HepG2 (cell line): ENCODE measurements around the gene BOD1L2.

DNA sequence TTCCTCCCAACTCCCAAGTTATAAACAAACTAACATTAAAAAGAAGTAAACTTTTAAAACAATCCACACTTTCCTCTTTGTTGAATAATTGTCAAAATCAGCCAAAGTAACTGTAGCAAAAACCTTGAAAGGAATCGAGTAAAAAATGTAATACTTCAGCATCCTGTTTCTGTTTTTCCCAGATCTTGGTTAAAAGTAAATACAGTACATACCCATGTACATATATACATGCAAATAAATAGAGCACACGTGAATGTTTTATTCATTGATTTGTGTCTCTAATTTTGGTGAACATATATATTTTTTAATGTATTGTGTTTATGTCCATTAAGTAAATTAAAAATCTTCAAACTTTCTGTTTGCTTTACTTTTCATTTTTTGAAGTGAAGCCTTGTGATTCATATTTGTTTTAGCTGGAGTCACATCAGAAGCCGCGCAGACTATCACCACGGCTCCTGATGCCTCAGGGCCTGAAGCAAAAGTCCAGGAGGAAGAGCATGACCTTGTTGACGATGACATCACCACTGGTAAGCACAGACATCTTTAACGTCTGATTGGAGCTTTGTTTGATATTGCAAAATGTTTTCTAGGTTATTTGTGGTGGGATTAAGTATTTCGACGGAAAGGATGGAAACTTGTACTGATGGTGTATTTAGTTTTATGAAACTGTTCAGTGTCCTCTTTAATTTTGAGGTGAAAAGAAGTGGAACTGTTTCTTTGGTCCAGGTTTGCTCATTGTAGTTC, 164.6 kb downstream of the WDR7 start:
- RRBS, 2 experiments: no CpG with 5 or more reads among the region's 9 CpGs
CAGE:
- cytosol, long polyA minus RNA: no peak
- cytosol, long polyA plus RNA: no peak
- long polyA plus RNA: no peak
- nucleus, long polyA minus RNA: no peak
- nucleus, long polyA plus RNA: no peak

DNA sequence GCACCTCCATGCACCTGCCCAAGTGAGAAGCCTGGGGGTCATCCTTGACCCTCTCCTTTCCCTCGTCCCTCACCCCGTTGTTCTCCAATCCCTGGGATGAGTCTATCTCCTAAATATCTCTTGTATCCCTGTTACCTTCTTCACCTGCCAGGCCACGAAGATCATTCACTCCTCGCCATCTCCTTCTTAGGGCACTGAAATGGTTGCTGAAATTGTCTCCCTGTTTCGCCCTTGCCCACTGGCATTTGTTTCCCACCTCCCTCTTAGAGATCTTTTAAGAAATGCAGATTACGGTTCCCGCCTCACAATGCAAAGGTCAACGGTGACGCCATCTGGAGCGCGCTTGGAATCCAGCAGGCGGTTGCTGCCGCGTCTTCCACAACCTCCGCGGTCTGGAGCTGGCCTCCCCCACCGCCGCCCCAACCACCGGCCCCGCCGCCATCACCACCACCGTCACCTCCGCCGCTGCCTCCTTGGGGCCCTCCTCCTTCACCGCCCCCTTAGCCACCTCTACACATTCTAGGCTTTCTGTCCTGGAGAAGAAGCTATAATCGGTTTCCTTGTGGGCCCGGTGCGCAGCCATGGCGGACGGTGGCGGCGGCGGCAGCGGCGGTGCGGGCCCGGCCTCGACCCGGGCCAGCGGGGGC, at the start of gene BOD1L2:
Gene BOD1L2, plus strand, starts transcription at position 356 of the 647 bp plus-strand sequence.
- RRBS, 2 experiments: 83 to 87% methylated on average over 8 of the region's 40 CpGs
CAGE:
- cytosol, long polyA minus RNA: no peak
- cytosol, long polyA plus RNA: no peak
- long polyA plus RNA: no peak
- nucleus, long polyA minus RNA: no peak
- nucleus, long polyA plus RNA: no peak

DNA sequence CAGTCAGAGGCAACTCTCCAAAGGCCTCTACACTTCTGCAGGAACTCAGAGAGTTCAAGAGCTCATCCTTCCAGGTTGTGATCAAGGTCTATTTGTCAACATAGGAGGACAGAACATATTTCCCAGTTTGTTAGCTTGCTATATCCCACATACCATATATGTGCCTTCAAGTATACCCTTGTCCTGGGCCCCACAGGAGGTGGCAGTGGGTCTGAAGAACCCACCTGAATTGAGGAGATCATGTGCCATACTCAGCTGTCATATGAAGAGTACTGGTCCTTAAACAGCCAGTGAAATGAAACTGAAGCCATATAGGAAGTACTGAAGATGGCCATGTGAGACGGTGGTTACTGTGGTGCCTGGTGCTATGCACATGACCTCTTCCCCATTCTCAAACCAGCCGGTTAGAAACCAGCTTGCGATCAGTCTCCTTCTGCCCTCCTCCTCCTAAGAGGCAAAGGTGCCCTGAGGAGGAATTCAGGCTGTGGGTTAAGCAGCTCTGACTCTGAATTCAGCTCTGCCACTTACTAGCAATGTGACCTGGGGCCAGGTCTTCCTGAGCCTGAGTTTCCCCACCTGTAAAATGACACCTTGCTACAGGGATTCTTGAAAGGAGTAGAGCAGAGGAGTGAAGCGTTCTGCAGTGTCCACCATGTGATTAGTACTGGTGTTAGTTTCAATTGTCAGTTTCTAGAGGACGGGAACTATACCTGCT, 5.3 kb downstream of the FECH start:
- RRBS, 2 experiments: no CpG with 5 or more reads among the region's 5 CpGs
CAGE:
- cytosol, long polyA minus RNA: no peak
- cytosol, long polyA plus RNA: no peak
- long polyA plus RNA: no peak
- nucleus, long polyA minus RNA: no peak
- nucleus, long polyA plus RNA: no peak

DNA sequence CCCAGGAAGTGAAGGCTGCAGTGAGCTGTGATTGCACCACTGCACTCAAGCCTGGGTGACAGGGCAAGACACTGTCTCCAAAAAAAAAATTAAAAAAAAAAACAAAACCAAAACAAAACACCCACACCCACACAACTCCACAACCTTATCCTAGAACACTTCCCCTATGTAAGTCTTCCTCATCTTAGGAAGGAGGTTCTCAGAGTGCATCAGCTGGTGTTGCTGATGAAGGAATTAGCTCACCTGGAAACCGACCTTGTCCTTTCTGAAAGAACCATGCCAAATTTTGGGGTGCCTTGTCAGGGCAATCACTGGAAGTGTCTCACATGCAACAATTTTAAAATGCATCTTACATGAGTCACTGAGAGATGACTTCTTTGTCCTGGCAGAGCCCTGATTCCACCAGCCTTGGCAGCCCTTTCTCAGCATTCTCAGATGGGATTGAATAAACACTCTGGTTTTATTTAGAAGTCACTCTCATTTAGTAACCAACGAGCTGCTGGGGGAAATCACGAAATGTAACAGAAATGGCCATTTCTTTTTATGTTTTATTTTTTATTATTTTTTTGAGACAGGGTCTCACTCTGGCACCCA, 3.7 kb upstream of the ATP8B1 start:
- RRBS, 2 experiments: no CpG with 5 or more reads among the region's 3 CpGs
CAGE:
- cytosol, long polyA minus RNA: no peak
- cytosol, long polyA plus RNA: no peak
- long polyA plus RNA: no peak
- nucleus, long polyA minus RNA: no peak
- nucleus, long polyA plus RNA: no peak

DNA sequence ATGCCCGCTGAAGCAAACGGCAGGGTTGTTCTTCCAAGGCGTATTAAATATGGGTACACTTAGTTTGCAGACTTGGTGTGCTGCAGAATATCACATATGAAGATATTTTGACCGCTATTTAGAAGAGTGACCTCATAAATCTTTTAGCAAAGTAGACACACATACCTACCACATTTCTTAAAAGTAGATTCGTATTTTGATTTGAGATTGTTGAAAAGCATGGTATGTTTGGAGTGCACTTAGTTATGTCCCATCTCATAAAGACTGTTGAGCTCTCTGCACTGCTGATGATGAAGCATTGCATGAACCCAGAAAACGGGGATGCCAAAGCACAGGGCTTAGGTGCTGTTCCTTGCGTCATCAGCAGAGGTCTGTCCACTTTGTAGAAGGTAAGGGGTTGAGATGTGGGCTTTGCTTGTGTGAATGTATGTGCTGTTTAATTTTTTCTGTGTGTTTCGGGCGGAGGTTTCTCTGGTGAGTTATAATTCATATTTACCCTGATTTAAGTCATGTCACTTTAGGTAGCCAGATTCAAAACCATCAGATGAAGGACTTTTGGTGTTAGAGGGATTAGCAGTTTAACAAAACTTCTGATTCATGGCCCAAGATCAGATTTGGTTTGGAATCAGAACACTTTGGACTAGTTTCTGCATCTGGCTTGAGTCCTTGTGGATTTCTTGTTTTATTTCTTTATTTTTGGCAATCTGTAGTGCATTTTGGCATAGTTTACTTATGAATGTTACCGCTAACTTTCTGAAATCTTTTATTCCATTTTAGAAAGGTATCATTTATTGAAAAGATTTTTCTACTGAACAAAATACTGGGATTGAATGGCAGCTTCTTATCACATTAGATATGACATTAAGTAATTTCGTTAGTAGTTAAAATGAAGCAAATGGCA, 3.3 kb downstream of the NEDD4L start:
- RRBS, 2 experiments: no CpG with 5 or more reads among the region's 11 CpGs
CAGE:
- cytosol, long polyA minus RNA: start-site peak on the plus strand centred at position 391 of the sequence, 59 bp wide, 26 reads; start-site peak on the plus strand centred at position 709 of the sequence, 80 bp wide, 19 reads
- cytosol, long polyA plus RNA: no peak
- long polyA plus RNA: start-site peak on the plus strand centred at position 416 of the sequence, 33 bp wide, 52 and 72 reads in 2 replicates
- nucleus, long polyA minus RNA: start-site peak on the plus strand centred at position 105 of the sequence, 27 bp wide, 26 reads; start-site peak on the plus strand centred at position 197 of the sequence, 55 bp wide, 34 reads; start-site peak on the plus strand centred at position 483 of the sequence, 17 bp wide, 26 reads; start-site peak on the plus strand centred at position 782 of the sequence, 214 bp wide, 113 reads
- nucleus, long polyA plus RNA: no peak

DNA sequence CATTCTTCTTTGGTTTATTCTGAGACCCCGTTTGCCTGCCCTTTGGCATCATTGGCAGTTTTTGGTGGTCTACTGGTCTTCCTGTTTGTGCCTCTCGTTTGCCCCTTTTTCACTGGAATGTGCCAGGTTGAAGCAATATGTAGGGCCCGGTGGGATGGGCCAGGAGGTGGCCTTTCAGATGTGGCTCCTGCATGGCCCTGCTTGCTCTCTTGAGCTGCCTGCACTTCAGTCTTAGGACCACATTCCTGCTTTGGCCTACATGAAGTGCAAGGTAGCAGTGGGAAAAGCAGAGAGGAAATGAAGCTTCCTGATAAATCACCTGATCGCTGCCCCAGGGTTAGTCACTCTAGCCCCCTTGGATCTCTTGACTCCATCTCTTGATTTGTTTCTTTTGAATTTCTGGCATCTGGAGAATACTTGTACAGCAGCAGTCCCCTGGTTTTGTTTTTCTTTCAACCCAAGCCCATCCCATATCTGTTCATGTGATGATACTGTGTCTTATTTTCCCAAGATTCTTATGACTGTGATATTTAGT, 169.9 kb downstream of the NEDD4L start:
- RRBS, 2 experiments: no CpG with 5 or more reads among the region's 4 CpGs
CAGE:
- cytosol, long polyA minus RNA: no peak
- cytosol, long polyA plus RNA: no peak
- long polyA plus RNA: no peak
- nucleus, long polyA minus RNA: no peak
- nucleus, long polyA plus RNA: no peak

DNA sequence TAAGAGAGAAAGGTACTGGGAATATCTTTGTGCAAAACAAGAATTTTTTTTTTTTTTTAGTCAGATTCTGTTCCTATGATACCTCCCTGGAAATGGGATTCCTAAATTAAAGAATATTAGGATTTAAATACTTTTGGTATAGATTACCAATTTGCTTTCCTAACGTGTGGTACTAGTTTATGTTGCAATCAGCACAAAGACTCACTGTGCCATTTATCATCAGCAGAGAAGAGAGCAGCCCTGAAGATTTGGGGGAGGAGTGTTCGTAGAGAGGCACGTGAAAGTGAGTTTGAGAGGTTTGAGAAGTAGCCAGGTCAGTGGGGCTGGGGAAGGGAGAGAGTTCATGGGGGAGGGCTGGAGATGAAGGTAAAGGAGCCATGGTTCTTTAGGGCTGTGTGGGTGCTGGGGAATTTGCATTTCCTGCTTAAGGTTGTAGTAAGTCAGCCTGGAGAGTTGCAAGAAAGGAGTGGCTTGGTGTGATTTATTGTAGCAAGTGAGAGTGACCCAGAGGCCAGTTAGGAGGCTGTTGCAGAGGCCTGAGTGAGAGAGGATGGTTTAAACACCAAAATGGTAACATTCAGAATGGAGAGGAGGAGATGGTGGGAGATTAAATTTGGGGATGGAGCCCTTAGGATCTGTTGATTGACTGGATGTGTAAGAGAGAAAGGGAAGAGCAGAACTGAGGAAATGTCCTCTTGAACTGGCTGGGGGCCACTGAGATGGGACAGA, 172.1 kb downstream of the NEDD4L start:
- RRBS, 2 experiments: no CpG with 5 or more reads among the region's 3 CpGs
CAGE:
- cytosol, long polyA minus RNA: no peak
- cytosol, long polyA plus RNA: no peak
- long polyA plus RNA: no peak
- nucleus, long polyA minus RNA: no peak
- nucleus, long polyA plus RNA: no peak

DNA sequence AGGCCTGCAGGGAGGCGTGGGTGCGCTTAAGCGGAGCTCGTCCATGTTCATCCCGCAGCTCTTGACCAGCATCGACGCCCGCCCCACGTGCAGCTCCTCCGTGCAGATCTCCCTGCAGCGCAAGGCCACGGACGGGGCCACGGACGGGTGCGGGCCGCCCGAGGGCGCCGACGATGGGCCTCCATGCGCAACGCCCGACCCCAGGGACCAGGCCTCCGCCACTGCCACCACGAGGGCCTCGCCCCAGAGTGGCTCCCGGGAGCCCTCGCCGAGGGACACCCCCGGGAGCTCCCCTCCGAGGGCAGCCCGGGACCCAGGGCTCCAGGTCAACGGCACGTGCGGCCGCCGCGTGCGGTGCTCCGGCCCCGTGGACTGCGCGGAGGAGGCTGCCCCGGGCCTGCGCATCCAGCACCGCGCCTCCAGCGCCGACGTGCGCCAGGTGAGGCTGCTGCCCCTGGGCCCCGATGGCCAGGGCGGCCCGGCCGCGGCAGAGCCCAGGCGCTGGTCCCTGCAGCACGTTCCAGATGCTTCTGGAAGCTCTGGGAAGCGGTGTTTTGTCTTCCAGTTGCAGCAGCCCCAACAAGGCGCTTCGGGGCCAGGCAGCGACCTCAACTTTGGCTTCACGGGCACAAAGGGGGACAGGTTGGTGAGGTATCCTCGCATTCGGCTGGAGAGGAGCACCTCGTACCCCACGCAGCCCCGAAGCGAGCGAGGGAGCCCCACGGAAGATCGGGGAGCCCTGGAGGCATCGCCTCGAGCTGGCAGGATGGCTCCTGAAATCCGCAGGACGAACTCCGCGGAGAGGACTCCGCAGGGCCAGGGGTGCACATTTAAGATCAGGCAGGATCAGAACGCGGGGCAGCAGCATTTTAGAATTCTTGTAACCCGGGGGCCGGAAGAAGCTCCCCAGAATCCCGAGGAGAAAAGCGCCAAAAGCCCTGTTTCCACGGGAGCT, 212.1 kb downstream of the NEDD4L start:
- RRBS, 2 experiments: 98 to over 99% methylated on average over 13 to 15 of the region's 87 CpGs
CAGE:
- cytosol, long polyA minus RNA: no peak
- cytosol, long polyA plus RNA: no peak
- long polyA plus RNA: no peak
- nucleus, long polyA minus RNA: no peak
- nucleus, long polyA plus RNA: no peak

DNA sequence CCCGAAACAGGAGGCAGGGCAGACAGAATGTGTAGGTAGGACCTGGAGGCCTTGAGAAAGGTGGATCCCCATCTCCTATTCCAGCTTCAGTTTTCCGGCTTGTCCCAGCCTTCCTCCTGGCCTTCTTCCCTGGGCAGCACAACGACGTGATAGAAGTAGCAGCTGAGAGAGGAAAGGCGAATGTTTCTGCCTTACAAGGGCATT, 272.6 kb downstream of the NEDD4L start:
- RRBS, 2 experiments: no CpG with 5 or more reads among the region's 5 CpGs
CAGE:
- cytosol, long polyA minus RNA: no peak
- cytosol, long polyA plus RNA: no peak
- long polyA plus RNA: no peak
- nucleus, long polyA minus RNA: no peak
- nucleus, long polyA plus RNA: no peak

DNA sequence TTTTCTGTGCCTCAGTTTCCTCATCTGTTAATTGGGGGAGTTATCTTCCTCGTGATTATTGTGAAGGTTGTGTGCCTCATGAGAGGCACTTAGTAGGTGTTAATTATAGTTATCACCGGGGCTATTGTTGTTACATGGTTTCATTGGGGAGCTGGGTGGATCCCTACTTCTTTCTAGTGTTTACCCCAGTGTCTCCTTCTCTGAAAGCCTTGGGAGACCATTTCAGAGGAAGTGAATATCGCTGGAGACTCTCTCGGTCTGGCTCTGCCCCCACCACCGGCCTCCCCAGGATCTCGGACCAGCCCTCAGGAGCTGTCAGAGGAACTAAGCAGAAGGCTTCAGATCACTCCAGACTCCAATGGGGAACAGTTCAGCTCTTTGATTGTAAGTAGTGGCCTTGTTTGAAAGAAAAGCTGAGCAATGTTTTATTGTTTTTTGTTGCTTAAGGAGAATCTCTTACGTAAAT, 286.5 kb downstream of the NEDD4L start:
- RRBS, 2 experiments: no CpG with 5 or more reads among the region's 7 CpGs
CAGE:
- cytosol, long polyA minus RNA: start-site peak on the plus strand centred at position 303 of the sequence, 166 bp wide, 35 reads
- cytosol, long polyA plus RNA: no peak
- long polyA plus RNA: no peak
- nucleus, long polyA minus RNA: no peak
- nucleus, long polyA plus RNA: no peak

GRCh38 chr18:58345043-58345596, 283.8 kb downstream of the ALPK2 start:
- RRBS, 2 experiments: no CpG with 5 or more reads among the region's 8 CpGs
CAGE:
- cytosol, long polyA minus RNA: no peak
- cytosol, long polyA plus RNA: no peak
- long polyA plus RNA: no peak
- nucleus, long polyA minus RNA: no peak
- nucleus, long polyA plus RNA: no peak

- RRBS, 2 experiments: no CpG with 5 or more reads among the region's 25 CpGs
CAGE:
- cytosol, long polyA minus RNA: no peak
- cytosol, long polyA plus RNA: no peak
- long polyA plus RNA: no peak
- nucleus, long polyA minus RNA: no peak
- nucleus, long polyA plus RNA: no peak
These were observed 240.3 kb downstream of the ALPK2 start for GRCh38 chr18:58388308-58389365.

GRCh38 chr18:58396181-58396648, 232.7 kb downstream of the ALPK2 start:
- RRBS, 2 experiments: no CpG with 5 or more reads among the region's 10 CpGs
CAGE:
- cytosol, long polyA minus RNA: no peak
- cytosol, long polyA plus RNA: no peak
- long polyA plus RNA: no peak
- nucleus, long polyA minus RNA: no peak
- nucleus, long polyA plus RNA: no peak

DNA sequence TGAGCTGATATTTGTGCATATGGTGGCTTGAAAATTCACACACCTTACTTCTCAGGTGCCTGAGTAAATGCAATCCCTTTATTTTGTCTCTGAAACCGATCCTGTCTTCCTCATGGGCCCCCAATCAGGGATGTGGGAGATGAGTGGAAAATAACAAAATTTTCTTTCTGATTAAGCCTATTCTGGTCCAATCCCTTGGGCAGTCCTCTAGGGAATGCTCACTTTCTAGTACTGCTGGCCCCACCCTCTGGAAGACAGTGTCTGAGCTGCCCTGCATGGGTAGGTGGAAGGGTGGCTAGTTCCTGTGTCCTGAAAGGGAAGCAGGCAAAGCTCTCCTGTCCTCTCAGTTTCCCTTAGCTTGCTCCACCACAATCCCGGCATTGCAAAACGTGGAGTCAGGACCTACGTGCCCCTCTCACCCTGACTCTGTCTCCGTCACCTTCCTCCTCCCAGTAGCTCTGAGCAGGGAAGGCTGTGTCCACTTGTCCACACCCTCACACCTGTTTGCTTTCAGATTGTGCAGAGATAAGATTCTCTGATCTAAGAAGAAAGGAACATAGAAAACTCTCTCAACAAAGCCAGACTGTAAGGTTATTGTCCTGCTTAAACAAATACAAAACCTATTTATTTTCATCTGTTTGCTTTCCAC, 79.2 kb downstream of the ALPK2 start:
- RRBS, 2 experiments: no CpG with 5 or more reads among the region's 5 CpGs
CAGE:
- cytosol, long polyA minus RNA: no peak
- cytosol, long polyA plus RNA: no peak
- long polyA plus RNA: no peak
- nucleus, long polyA minus RNA: no peak
- nucleus, long polyA plus RNA: no peak

DNA sequence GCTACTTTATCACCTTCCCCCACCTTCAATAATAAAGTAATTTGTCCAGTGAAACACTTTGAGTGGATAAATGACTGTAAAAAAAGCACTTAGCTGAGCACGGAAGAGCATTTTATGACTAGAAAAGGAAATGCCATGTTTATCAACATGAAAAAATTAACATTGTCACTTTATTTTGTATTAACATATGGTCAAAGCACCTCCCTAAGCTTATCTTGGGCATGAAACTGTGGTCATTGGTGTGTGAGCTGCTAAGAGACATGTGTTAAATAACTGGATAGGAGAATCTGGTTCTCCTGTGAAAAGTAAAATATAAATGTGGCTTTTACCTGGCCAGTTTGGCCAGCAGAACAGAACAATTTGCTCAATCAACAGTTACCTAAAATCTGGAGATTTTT, 51.5 kb downstream of the ALPK2 start:
- RRBS, 2 experiments: no CpG with 5 or more reads among the region's 1 CpG
CAGE:
- cytosol, long polyA minus RNA: no peak
- cytosol, long polyA plus RNA: no peak
- long polyA plus RNA: no peak
- nucleus, long polyA minus RNA: no peak
- nucleus, long polyA plus RNA: no peak

DNA sequence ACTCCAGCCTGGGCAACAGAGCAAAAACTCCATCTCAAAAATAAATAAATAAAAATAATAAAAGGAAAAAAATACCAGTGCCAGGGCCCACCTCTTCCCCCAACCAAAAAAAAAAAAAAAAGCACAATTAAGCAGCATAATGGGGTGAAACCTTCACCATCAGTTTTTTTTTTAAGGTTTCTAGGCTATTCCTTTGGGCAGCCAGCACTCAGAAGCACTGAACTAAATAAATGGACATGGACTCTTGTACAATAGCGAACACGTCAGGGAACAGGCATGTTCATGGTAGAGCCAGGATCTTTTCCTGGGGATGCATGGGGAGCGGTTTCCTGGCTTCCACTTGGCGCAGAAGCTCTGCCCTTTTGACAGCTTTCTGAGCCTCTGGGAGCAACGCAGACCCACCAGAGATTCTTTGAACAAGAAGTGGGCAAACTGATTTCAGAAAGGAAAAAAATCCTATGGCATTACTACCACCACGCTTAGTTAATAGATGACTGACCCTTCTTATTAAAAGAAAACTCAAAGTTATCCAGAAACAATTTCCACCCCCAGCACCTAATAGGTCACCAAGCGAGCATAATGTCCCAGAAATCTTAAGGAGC, 34.9 kb downstream of the ALPK2 start:
- RRBS, 2 experiments: no CpG with 5 or more reads among the region's 7 CpGs
CAGE:
- cytosol, long polyA minus RNA: no peak
- cytosol, long polyA plus RNA: no peak
- long polyA plus RNA: no peak
- nucleus, long polyA minus RNA: no peak
- nucleus, long polyA plus RNA: no peak

GRCh38 chr18:58887262-58888181, 22.8 kb downstream of the ZNF532 start:
- RRBS, 2 experiments: no CpG with 5 or more reads among the region's 15 CpGs
CAGE:
- cytosol, long polyA minus RNA: no peak
- cytosol, long polyA plus RNA: no peak
- long polyA plus RNA: no peak
- nucleus, long polyA minus RNA: no peak
- nucleus, long polyA plus RNA: no peak

DNA sequence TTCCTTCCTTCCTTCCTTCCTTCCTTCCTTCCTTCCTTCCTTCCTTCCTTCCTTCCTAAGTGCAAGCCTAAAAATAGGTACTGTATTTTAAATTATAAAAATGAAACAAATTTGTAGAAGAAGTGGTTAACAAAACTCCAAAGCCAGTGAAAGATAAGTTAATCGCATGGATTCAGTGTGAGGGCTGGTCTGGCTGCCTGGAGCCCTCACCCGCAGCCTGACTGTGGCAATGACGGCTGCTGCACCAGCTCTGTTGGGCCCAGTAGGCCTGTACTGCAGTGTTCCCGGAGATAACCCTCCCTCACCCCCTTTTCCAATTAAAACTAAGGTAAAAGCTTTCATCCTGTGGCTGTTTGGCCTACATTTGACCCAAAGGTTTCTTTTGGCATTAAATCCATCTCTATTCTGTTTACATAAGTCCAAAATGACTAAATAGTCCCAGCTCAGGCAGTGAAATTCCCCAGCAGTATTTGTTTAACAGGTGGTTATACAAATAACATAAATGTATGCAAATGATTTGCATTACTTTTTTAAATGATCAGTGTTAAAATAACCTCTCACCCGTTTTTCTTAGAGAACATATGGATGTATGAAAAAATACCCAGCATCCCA, 77.8 kb downstream of the ZNF532 start:
- RRBS, 2 experiments: no CpG with 5 or more reads among the region's 5 CpGs
CAGE:
- cytosol, long polyA minus RNA: no peak
- cytosol, long polyA plus RNA: no peak
- long polyA plus RNA: no peak
- nucleus, long polyA minus RNA: no peak
- nucleus, long polyA plus RNA: no peak

- RRBS, 2 experiments: no CpG with 5 or more reads among the region's 7 CpGs
CAGE:
- cytosol, long polyA minus RNA: no peak
- cytosol, long polyA plus RNA: no peak
- long polyA plus RNA: no peak
- nucleus, long polyA minus RNA: no peak
- nucleus, long polyA plus RNA: no peak
These were observed 114.8 kb upstream of the SEC11C start for GRCh38 chr18:59024758-59025485.

DNA sequence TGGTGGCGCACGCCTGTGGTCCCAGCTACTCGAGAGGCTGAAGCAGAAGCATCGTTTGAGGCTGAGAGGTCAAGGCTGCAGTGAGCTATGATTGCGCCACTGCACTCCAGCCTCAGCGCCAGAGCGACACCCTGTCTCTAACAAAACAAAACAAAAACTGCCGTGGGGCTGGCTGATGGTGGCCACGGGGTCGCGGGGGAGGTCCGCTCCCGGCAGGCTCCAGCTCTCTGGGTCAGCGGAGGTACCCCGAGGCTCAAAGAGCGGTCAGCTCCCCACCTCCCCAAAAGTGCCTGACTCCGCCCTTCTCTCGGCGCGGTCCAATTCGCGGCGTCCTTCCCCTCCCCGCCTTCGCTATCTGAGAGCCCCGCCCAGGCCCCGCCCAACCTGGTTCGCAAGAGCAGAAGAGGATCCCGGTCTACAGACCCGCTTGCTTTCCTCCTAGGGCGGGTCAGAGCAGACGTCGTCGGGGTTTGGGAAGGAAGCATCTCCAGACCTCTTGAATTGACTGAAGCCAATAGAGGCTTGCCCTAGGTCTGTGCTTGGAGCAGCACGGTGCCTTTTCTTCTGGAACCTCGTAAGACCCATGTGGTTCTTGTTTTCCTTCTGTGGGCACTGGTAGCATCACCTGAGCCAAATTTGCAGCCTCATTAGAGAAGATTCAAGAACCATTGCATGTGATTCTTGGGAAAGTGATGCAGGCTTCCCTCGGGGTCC, 7.8 kb downstream of the RAX start:
- RRBS, 2 experiments: no CpG with 5 or more reads among the region's 37 CpGs
CAGE:
- cytosol, long polyA minus RNA: no peak
- cytosol, long polyA plus RNA: no peak
- long polyA plus RNA: no peak
- nucleus, long polyA minus RNA: no peak
- nucleus, long polyA plus RNA: no peak